ENCODE data around the genes CLTA and MELK.

DNA sequence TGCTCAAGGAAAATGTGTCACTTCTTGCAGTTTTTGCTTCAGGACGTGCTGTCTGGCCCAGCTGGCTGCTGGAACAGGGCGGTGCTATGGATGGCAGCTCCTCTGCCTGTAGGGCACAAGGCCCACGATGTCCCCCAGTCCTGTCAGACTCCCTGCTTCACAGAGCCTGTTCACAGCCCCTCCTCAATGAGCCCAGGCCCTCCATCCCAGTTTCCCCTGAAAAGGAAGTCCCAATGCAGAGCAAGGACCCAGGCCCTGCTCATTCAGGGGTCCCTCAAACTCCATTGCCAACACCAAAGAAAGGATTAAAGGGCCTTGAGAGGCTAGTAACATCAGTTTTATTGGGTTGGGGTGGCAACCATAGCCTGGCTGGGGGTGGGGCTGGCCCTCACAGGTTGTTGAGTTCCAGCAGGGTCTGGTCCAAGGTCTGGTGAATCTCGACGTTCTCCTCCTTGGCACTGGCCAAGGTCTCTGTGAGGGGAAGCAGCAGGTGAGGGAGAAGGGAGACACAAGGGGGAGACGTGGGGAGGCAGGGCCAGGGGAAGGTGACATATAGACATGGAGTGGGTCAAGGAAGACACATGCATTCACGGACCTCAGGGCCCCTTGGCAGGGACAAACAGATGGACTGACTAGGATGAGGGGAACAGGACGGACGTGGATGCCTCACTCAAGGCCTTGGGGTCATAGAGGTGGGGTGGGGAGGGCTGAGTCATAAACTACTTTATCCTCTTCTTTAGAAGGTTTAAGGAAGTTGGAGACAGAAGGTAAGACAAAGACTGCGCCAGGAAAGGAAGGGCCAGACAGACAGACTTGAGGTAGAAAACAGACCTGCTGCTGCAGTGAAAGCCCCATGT lies 7.8 kb downstream of the TPM2 start:
- PRO-cap: no peak

- PRO-cap: no peak
Observed at GRCh38 chr9:35686300-35686623, 3.5 kb downstream of the TPM2 start.

DNA sequence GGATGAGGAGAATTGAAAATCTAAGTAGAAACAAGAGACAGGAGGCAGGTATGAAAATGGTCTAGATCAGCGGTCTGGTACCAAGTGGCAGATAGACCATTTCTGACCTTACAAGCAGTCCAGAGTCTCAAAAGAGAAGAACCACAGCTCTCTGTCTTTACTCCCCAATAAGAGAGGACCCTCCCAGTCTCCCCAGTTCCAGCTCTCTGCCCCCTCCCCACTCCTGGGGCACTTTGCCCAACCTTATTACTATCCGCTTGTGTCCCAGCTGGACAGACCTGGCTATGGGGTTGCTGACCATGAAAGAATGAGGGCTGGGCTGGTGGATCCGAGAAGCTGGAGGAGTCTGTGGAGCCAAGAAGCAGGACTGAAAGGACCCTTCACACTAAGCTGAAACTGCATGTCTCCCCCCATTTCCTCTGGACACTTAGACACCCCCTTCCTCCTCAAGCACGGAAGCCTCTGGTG lies 4.6 kb downstream of the TLN1 start:
- PRO-cap: no peak

DNA sequence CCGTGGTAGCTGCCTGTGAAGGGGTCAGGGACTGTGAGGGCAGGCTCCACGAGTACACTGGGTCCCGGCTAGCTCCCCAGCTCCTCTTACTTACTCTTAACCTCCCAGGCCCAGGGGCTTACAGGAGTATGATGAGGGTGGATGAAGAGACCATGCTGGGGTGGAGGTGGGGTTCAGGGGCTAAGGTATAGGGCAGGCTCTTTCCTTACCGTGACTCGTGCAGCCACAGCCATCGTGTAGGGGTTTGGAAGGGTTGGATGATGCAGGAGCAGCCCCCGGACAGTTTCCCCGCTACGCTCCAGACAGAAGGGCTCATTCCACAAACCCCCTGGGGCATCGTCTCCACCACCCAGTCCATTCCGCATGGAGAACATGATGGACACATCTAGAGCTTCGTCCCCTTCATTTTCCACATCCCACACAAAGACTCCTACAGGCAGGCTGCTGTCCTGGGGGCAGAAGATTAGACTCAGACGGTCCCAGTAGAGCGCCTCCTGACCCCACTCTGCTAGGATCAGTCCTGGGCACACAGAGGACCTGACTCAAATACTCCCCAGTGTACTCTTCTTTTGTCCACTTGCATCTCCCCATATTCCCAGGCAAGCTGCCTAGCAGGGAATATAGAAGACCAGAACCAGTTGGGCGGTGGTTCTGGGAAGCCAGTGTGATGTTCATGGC lies 8.3 kb downstream of the GBA2 start:
- PRO-cap: no peak

- PRO-cap: no peak
Observed at GRCh38 chr9:35755259-35755725, 1.2 kb upstream of the MSMP start.

- PRO-cap: no peak
Observed at GRCh38 chr9:35905191-35905715, 749 bp upstream of the HRCT1 start.

DNA sequence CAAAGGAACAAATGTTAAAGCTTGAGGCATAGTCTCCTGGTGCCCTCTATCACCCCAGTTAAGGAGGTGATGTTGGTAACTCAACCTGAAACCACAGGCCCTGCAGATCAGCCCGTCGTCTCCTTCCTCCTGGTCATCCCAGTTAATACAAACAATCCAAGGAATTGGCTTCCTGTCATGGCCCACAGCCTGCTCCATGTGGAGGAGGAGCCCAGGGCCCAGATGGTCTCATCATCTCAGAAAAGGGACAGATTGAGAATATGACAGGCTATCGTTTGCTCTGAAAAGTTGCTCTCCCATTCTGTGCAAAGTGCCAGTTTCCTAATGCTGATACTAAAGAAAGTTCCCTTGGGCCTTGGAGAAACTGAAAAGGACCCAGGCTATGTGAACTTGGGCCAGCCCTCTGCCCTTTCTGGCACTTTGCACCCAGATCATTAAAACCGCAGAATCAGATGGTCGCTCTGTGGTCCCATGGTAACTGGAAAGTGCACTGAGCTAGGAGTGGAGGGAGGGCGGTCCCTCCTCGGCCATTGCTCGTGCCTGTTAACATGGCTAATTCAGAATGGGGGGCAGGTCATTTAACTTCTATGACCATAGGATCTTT lies 725 bp upstream of the SPAAR start:
- PRO-cap: unidirectional peak, minus-strand start at position 149 of the sequence

- PRO-cap: no peak
Observed at GRCh38 chr9:35920006-35920917, 11.0 kb downstream of the SPAAR start.

- PRO-cap: no peak
Observed at GRCh38 chr9:35945691-35946220, 12.2 kb downstream of the OR2S2 start.

DNA sequence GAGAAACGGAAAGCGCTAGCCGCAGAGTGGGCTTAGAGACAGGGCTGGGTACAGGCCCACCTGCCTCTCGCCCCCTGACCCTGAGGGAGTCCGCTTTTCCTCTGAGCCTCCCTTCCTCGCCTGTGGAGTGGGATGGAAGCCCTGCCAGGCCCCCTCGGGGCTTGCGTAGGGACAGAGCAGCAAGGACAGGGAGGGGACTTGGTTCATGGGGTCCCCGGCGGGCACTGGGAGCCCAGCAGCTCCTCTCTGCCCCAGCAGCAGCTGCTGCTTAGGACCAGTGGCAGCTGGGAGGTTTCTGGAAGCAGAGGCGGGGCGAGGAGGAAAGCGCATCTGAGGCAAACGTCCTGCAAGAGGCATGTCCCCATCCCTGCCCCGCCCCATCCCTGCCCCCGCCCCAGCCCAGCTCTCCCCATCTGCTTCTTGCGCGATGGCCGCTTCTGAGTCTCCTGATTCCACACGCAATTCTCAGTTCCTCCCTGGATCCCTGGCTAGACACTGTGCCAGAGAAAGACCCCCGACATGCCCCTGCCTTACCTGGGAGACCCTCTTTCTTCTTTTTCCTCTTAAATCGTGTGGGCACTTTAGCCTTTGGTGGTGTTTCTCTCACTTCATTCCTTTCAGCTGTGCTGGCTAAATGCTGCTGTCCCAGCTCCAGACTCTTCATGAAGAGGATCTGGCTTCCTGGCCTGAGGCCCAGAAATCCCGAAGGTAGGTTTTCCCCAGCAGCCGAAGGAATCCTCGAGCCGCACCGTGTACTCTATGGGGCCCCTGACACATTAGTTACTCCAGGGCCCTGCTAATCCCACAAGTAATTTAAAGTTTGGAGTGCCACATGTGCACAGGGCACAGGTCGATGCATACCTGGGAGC lies 4.3 kb upstream of the OR2S2 start:
- PRO-cap: bidirectional peak, plus-strand start at position 418 of the sequence, minus-strand start at position 248 of the sequence

- PRO-cap: no peak
Observed at GRCh38 chr9:36086319-36086820, 49.7 kb downstream of the RECK start.

DNA sequence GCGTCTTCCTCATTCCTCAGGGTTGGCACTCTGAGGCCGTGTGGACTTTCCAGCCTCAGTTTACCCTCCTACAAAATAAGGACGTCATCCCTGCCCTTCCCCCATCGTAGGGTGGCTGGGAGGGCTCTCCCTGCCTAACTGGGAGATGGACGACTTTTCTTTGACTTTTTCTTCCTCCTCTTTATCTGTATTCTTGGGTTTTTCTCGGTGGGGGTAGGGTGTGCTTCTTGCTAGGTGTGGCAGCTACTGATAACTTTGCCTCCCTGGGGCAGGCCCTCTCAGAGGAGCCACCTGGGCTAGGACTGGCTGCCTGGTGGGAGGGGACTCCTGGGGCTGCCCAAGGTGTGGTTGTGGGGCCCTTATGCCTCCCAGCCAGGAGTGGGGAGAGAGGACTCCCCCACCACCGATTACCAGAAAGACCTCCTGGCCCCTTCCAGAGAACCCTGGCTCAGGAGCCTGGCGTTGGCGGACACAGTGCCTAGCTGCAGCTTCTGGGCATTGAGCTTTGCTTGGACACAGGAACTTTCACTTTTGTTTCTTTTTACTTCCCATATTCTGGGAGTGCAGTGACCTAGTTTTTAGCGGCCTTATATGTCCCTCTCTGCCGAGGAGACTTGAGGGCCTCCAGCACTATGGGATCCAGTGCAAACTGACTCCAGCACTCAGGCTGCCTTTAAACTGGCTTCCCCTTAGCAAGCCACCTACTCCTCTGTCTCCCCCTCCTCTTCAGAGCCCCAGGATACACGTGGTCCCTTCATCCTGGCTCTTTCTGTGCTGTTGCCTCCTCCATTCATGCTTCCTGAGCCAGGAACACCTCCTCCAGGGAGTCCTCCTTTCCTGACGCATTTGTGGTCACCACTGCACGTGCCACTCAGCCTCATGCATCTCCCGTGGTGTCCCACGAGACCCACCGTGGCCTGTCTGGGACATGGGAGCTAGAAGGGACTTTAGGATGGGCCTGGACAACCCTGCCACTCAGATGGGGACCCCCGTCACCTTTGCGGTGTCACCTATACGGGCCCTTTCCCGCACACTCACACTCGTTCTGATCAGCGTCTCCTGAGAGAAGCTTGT lies 6.3 kb downstream of the GLIPR2 start:
- PRO-cap: no peak

DNA sequence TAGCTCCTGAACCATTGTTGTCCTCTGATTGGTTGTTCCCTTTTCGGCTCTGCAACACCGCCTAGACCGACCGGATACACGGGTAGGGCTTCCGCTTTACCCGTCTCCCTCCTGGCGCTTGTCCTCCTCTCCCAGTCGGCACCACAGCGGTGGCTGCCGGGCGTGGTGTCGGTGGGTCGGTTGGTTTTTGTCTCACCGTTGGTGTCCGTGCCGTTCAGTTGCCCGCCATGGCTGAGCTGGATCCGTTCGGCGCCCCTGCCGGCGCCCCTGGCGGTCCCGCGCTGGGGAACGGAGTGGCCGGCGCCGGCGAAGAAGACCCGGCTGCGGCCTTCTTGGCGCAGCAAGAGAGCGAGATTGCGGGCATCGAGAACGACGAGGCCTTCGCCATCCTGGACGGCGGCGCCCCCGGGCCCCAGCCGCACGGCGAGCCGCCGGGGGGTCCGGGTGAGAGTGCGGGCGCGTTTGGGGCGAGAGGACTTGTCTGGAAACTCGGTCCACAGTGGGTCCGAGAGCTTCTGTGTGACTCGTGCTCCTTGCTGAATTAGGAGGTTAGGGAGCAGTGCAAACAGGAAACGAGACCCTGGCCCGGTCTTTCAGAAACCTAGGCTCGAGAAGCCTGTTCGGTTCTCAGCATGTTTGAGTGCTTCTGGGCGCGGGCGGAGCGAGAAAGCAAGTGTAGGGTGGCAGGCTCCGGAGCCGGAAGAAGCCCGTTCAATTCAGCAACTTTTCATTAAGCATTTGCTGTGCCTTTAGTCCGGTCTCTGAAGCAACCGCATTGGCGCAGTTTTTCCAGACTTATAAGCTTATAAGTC lies at the start of gene CLTA:
CLTA (plus strand) TSS at position 92 of the 812 bp plus-strand sequence.
- PRO-cap: bidirectional peak, plus-strand start at position 134 of the sequence, minus-strand start outside the sequence; bidirectional peak, plus-strand start at position 544 of the sequence, minus-strand start at position 543 of the sequence; bidirectional peak, plus-strand start at position 714 of the sequence, minus-strand start at position 677 of the sequence

DNA sequence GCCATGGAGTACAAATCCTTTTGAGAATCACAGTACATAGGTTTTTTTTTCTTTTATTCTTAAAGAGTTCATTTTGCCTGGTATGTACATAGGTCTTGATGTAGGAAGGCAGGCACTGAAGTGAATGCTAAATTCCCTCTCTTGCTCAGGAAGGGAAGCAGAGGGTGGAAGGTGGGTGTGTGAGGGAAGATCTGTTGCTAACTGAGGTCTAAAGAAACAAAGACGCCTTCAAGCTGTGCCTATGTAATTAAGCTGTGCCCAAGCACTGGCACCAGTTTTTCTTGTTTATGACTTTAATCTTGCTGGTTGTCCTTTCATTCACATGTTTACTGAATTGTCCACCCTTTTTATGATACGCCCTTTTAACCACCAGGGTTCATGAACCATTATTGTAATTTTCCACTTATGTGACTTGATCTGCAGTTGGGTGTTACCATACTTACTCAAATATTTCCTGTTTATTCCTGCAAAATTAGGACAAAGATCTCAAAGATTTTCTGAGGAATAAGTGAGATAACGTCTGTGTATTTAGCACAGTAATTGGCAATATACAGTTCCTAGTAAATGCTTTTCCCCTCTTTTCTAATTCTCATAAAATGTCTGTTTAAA lies 38.4 kb upstream of the GNE start:
- PRO-cap: no peak

- PRO-cap: no peak
Observed at GRCh38 chr9:36317593-36318434, 59.6 kb upstream of the GNE start.

DNA sequence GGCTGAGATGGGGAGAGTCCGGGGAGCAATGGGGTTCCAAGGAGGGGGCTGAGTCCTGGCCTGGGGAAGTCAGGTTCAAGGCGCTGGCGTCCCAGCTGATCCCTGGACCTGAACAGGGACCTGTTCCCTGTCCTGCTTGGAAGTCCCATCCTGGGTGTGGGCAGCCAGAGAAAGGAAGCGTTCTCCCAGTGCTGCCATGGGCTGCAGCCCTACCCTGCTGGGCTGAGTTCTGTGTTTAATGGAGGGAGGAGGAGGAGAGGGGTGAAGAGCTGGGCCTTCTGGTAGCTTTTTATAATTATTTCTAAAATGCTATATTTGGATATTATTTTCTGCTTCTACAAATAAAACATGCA lies 61.0 kb upstream of the GNE start:
- PRO-cap: no peak

DNA sequence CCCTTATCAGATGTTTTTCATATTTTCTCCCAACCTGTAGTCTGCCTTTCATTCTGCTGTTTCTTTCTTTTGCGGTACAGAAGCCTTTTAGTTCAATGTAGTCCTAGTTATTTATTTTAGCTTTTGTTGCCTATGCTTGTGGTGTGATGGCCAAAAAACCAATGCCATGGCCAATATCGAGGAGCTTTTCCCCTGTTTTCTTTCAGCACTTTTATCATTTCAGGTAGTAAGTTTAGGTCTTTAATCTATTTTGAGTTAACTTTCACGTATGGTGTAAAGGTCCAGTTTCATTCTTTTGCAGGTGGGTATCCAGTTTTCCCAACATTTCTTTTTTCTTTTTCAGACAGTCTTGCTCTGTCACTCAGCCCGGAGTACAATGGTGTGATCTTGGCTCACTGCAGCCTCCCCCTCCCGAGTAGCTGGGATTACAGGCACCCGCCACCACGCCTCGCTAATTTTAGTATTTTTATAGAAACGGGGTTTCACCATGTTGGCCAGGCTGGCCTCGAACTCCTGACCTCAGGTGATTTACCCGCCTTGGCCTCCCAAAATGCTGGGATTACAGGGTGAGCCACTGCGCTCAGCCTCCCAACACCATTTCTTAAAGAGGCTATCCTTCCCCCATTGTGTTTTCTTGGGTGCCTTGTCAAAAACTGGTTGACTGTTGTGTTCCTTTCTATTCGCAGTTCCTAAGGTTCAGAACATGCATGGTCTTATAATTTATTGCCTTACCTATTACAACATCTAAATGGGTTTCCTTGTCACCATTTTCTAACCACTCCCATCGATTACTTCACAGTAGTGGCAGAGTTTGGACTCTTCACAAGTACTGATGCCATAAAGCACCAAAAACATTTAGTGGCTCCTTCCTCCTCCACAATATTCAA lies 50.3 kb downstream of the RNF38 start:
- PRO-cap: no peak

- PRO-cap: no peak
Observed at GRCh38 chr9:36445976-36446590, 46.0 kb upstream of the RNF38 start.

DNA sequence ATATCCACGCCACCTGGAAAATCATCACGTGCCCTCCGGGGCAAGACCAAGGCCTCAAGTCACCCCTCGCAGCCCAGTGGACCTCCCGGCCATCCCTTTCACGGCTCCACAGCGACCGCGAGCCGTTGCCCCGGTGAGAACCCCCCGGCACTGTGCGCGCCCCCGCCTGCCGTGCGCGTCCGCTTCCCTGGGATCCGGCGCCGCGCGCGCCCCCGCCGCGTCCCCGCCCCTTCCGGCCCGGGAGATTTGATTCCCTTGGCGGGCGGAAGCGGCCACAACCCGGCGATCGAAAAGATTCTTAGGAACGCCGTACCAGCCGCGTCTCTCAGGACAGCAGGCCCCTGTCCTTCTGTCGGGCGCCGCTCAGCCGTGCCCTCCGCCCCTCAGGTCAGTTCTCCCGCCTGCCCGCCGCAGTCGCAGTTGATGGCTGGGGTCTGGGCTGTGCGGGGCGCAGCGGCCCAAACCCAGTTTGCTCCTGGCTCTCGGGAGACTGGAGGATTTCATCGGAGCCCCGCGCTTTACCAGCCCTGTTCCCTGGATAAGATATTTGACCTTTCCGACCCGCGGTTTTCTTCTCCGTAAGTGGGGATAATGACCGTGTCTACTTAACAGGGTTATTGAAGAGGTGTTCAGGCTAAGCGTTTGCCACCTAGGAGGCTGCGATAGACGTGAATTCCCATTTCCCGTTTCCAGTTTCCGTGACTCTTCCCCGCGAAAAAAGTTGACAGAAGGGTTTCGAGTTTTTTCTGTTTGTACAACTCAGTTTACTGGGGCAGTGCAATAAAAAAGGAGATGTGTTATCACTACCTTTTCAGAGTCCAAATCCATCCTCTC lies at the start of gene MELK:
MELK (plus strand) TSS at position 275 of the 834 bp plus-strand sequence.
- PRO-cap: bidirectional peak, plus-strand start at position 275 of the sequence, minus-strand start at position 152 of the sequence

DNA sequence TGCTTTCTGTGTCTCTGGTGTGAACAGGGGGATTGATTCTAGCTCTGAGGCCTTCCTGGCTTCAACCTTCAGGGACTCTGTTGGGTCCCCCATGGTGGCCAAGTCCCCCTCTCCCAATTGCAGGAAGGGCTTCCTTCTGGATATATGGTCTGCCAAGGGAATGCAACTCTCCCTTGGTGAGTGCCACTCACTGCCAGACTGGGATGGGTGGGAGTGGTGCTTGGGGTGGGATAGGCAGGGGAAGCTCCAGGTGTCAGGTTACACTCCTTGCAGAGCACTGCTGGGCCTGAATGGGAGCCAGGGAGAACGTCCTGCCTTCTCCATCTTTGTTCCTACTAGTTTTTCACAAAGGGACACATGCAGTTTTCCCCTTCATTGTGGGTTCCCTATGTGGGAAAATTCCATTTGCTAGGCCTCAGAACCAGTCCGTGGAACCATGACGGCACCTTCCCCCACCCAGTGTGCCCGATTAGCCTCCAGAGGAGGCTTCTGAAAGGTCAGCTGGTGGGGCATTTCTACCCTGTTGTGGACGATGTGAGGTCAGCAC lies 153.3 kb downstream of the MELK start:
- PRO-cap: bidirectional peak, plus-strand start at position 272 of the sequence, minus-strand start at position 200 of the sequence